ENCODE measurements around the gene FOXD3.

GRCh38 chr1:63321770-63322932 is at the start of gene FOXD3:
FOXD3 (plus strand) TSS chr1:63322567.
- PRO-cap: bidirectional peak, plus-strand start at chr1:63322215, minus-strand start at chr1:63322175; bidirectional peak, plus-strand start at chr1:63322571, minus-strand start at chr1:63322447
- RAMPAGE, long total RNA, 3 experiments: start-site peak on the minus strand in 3 of 3 experiments, at chr1:63322139-63322450 at its widest, 6 to 57 reads per replicate

GRCh38 chr1:63618867-63619491 is 25.8 kb downstream of the PGM1 start:
- PRO-cap: no peak
- RAMPAGE, long total RNA, 3 experiments: no peak in any of the 3 experiments

DNA sequence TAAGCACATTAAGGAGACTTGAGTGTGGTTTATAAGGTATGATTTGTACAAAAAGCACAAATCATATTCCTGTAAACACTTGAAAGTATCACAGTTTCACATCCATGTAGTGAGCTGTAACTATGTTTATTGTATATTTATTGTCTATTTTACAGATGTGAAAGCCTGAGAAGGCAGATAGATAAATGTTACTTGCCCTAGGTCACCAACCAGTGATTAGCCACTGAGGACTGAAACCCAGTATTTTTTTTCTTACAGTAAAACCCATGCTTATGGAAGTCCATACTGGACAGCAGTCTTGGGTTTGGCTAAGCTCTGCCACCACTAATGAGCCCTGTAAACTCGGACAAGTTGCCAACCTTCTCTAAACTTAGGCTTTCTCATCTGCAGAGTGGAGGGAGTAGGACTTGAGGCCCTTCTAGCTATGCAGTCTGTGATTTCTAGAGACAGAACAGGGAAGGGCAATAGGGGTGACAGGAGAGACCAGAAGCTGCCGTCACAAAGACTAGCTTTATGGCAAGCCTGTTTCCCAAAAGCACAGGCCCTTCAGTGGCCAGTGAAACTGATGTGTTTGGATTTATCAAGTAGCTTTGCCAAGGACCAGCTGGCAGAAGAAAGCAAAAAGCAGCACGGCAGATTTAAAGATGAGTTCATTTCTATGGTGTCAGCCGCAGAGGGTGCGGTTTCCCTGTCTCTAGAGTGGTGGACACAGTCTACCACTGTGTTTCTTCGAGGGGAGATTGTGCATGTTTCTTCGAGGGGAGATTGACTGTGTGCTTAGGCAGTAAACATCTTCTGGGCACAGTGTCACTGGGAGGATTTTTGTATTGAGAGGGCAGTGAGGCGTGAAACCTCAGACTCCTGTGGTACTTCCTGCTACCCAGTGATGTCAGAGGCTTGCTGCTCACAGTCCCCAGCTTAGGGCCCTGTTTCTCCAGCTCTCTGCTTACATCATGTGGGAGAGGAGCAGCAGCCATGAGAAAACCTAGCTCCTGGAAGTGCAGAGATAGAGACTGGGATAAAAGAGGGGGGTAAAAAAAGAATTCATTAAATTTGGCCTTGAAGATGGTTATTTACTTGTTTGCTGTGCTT is 118.9 kb downstream of the ROR1 start:
- PRO-cap: no peak
- RAMPAGE, long total RNA, 3 experiments: start-site peak on the plus strand in 1 of 3 experiments, centred at position 53 of the sequence, 8 reads per replicate

DNA sequence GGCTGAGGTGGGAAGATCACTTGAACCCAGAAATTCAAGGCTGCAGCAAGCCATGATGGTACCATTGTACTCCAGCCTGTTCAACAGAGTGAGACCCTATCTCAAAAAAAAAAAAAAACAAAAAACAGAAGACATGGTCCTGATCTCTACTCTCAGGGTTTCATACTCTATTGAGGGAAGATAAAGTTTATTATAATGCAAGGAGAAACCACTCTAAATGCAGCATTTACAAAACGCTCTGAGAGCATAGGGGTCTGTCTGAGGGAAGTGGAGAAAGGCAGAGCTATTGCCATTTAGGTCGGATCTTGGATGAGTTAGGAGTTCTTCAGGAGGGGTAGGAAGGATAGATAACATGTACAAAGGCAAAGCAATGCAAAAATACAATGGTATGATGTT is 138.4 kb downstream of the ROR1 start:
- PRO-cap: no peak
- RAMPAGE, long total RNA, 3 experiments: start-site peak on the plus strand in 1 of 3 experiments, centred at position 151 of the sequence, 5 reads per replicate

DNA sequence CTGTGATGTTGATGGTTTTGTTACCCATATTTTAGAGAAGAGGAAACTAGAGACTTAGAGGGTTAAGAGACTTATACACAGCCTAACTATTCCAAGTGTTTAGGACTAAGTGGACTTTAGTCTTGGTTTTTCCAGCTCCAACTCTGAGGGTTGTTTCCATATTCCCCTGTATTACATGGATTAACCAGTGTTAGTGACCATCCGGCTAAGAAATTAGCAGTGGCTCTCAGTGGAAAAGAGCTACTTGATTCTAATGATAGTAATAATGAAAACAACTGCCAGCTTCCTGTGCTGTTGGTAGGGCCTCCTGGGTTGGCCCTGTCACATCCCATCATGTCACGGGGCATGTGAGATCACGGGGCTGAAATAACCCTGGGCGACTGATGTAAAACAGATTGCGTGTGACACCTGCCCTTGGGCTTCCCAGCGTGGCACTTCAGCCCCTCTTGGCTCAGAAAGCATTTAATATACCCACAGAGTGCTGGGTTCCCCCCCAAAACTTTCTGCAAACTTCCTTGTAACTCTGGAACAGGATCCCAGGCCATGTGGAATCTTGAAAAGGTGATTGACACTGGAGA is 149.0 kb downstream of the ROR1 start:
- PRO-cap: no peak
- RAMPAGE, long total RNA, 3 experiments: no peak in any of the 3 experiments

GRCh38 chr1:64006622-64007052 is 196.8 kb upstream of the UBE2U start:
- PRO-cap: no peak
- RAMPAGE, long total RNA, 3 experiments: no peak in any of the 3 experiments

GRCh38 chr1:64505668-64506708 is 36.1 kb downstream of the CACHD1 start:
- PRO-cap: no peak
- RAMPAGE, long total RNA, 3 experiments: no peak in any of the 3 experiments

GRCh38 chr1:64854343-64854996 is 109.6 kb downstream of the RAVER2 start:
- PRO-cap: no peak
- RAMPAGE, long total RNA, 3 experiments: no peak in any of the 3 experiments

DNA sequence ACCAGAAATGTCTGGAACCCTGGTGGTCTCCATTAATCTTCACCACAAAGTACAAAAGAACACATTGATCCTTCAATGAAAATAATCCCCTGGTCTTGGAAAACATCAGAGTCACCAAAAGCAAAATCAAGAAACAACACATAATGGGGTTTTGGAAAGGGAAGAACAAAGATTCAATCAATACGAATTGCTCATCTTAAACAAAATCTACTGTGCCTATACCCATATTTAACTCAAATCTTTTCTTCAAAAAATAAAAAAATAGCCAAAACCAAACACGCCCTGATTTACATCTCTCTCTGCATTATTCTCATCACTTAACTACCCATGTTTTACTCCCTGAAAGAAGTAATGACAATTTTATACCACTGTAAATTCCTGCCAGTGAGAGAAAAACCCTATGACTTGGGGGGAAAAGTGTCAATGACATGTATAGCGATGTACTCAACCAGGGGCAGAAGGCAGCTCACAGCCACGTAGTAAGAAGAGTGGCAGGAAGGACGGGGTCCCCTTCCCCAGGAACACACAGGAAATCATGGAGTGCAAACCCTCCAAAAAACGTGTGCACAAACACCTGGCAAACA is 1.4 kb downstream of the JAK1 start:
- PRO-cap: no peak
- RAMPAGE, long total RNA, 3 experiments: no peak in any of the 3 experiments

- PRO-cap: no peak
- RAMPAGE, long total RNA, 3 experiments: start-site peak on the minus strand in 1 of 3 experiments, at chr1:65058302-65058441 at its widest, 49 reads per replicate
These were observed 89.8 kb upstream of the AK4 start for GRCh38 chr1:65058099-65058649.

GRCh38 chr1:65065965-65066681 is 81.9 kb upstream of the AK4 start:
- PRO-cap: unidirectional peak, plus-strand start at chr1:65066547
- RAMPAGE, long total RNA, 3 experiments: no peak in any of the 3 experiments

GRCh38 chr1:65067622-65067991 is 80.4 kb upstream of the AK4 start:
- PRO-cap: bidirectional peak, plus-strand start at chr1:65067814, minus-strand start at chr1:65067715
- RAMPAGE, long total RNA, 3 experiments: start-site peak on the minus strand in 1 of 3 experiments, at chr1:65067726-65067737 at its widest, 31 reads per replicate

DNA sequence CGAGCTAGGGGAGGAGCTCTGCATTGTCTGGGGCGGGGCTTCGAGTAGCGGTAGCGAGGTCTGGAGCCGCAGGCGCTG is 308 bp upstream of the LEPR start:
- PRO-cap: no peak
- RAMPAGE, long total RNA, 3 experiments: no peak in any of the 3 experiments

DNA sequence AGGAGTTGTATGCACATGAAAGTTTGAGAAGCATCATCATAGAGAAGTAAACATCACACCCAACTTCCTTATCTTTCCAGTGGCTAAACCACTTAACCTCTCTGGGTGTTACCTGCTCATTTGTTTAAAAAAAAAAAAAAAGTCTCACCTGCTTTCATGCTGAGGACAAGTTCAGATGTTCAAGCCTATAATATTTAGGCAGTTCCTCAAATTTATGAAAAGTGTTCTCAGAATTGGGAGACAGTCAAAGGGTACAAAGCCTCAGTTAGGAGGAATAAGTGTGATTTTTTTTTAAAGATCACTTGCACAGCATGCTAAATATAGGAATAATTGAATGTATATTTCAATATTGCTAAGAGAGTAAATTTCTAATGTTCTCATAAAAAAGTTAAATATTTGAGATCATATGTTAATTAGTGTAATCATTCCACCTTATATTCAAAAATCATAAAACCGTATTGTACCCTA is 12.0 kb downstream of the LEPR start:
- PRO-cap: no peak
- RAMPAGE, long total RNA, 3 experiments: no peak in any of the 3 experiments

- PRO-cap: no peak
- RAMPAGE, long total RNA, 3 experiments: no peak in any of the 3 experiments
These were observed 55.8 kb downstream of the LEPR start for GRCh38 chr1:65476011-65476852.

DNA sequence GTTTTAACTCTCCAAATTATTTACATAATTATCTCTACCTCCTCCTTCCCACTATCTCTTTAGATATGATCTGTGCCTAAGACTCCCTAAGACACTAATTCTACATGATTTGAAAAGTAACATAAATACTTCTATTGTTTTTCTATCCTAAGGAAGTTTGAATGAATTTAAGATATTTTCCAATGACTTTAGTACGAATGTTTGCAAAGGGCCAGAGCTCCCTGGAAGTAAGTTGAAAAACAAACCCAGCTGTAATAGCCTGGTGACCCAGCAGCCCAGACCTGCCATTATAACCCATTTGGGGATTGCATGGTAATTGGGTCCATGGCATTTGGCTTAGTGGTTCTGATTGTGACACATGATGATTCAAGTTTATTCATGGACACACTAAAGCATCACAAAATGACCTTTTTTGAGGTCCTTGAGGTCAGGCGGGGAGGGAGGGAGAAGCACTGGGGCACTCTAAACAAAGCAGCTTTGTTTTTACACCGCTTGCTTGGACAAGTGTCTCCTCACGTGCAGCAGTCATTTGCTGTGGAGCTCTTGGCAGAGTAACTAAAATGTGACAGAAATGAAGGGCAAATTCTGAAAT is 241.1 kb upstream of the SGIP1 start:
- PRO-cap: no peak
- RAMPAGE, long total RNA, 3 experiments: no peak in any of the 3 experiments

GRCh38 chr1:66335530-66336725 is 198.0 kb upstream of the SGIP1 start:
- PRO-cap: bidirectional peak, plus-strand start at chr1:66336317, minus-strand start at chr1:66336094
- RAMPAGE, long total RNA, 3 experiments: no peak in any of the 3 experiments

GRCh38 chr1:66342745-66343068 is 191.2 kb upstream of the SGIP1 start:
- PRO-cap: no peak
- RAMPAGE, long total RNA, 3 experiments: no peak in any of the 3 experiments

DNA sequence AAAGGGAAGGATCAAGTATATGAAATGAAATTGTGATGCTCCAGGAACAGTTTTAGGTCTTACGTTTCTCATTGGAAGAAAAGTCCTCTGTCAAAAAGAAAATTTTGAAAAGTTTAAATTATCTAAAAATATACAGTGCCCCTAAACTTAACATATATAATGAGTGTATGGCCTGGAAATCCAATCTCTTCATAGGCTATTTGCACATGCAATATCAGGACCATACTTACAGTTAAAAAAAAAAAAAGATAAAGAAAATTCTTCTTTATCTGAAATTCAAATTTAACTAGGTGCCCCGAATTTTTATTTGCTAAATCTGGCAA is 185.6 kb upstream of the SGIP1 start:
- PRO-cap: no peak
- RAMPAGE, long total RNA, 3 experiments: no peak in any of the 3 experiments

GRCh38 chr1:66350016-66350731 is 183.8 kb upstream of the SGIP1 start:
- PRO-cap: no peak
- RAMPAGE, long total RNA, 3 experiments: no peak in any of the 3 experiments

Data from tibial nerve (tissue), 3 donors.